Trachea (tissue), 1 donor: ENCODE results near the genes ABCF1, DDR1 and POU5F1.

DNA sequence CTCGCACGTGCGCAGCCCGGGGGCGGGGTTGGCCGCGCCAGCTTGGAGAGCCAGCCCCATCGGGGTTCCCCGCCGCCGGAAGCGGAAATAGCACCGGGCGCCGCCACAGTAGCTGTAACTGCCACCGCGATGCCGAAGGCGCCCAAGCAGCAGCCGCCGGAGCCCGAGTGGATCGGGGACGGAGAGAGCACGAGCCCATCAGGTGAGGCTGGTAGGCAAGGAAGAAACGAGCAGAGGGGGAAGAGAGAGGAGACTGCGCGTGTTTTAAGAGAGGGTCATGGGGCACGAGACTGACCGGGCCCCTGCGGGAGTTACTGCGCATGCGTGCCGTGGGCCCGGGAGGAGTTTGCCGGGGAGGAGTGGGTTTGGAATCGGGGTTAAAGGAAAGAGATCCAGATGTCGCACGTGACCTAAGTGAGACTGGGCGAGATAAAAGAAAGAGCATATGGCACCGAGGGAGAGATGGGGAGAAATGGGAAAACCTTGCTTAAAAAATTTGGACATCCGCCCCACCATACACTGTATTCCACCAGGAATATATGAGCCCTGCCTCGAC is at the start of gene ABCF1:
TSS of gene ABCF1 (plus strand) at position 84 of the 556 bp plus-strand sequence.
- PRO-cap: bidirectional peak, plus-strand start at position 93 of the sequence, minus-strand start outside the sequence; unidirectional peak, plus-strand start at position 458 of the sequence

GRCh38 chr6:30599536-30600311 is 17.3 kb downstream of the PPP1R10 start:
- PRO-cap: no peak

GRCh38 chr6:30644465-30645211 is 2.3 kb upstream of the C6orf136 start:
- PRO-cap: no peak

- PRO-cap: no peak
These were observed 505 bp upstream of the C6orf136 start for GRCh38 chr6:30646426-30646829.

DNA sequence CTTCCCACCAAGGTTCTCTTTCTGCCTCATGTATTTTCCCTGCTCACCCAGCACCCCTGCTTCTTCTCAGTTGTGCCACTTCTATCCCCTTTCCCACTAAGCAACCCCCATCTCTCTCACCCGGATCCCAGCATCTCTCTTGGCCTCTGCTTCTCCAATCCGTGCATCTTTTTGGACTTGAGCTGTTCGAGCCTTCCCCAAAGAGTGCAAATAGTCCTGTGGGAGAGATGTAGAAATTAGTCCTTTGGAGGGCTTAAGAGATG is 2.2 kb downstream of the FLOT1 start:
- PRO-cap: no peak

GRCh38 chr6:30748807-30749923 is 4.8 kb upstream of the IER3 start:
- PRO-cap: no peak

DNA sequence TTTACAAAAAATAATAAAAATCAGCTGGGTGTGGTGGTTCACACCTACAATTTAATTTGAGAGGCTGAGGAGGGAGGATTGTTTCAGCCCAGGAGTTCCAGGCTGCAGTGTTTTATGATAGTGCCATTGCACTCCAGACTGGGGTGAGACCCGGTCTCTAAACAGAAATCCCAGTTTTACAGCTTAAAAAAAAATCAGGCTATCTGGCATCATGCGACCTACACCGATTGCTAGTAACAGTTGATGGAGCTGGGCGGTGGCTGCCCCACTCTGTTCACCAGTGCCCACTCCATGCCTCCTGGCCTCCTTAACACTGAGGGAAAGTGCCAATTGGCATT is 64.9 kb upstream of the IER3 start:
- PRO-cap: no peak

DNA sequence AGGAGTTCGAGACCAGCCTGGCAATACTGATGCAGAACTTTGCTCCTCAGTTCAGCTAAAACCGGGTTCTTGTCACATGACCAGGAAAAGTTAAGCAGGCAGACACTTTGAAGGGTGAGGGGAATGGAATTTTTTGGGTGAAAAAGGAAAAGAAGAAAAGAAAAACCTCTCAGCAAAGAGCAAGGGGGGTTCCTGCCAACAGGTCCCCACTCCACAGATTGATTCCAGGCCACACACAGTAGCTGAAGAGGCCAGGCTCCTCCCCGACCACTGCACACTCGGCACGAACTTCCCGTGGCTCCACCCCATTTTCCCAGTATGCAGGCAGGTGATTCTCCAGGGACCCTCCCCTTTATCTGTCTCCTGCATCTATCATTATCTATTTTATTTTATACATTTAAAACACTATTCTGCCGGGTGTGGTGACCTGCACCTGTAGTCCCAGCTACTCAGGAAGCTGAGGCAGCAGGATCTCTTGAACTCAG is 43.7 kb upstream of the DDR1 start:
- PRO-cap: no peak

DNA sequence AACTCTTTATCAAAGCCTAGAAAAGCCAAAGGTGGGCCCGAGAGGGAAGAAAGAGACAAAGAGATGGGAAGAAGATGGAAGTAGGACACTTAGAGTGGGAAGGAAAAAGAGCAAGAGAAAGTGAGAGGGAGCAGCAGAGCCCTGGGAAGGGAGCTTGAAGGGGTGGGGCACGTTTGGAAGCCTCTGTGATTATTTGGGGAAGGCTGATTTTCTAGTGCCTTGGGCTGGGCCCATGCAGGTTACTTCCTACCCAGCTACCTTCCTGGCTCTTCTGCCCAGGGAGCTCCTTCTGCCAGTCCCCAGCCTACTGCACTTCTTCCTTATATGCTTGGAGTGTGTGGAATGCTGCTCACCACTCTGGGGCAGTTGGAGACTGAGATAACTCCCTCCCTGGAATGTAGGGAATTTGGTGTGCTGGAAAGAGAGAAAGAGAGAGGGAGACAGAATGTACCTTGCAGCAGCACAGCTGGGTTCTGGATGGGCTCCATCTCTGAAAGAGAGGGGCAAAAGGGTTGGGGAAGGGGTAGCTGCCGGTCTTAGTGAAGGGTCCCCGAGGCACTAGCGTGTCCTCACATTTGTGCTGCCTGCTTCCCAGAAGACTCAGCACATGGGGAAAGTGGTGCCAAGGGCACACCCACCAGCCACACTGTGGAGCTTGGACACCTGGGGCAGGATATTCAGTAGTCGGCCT is 40.3 kb upstream of the DDR1 start:
- PRO-cap: no peak

- PRO-cap: no peak
These were observed 36.4 kb upstream of the DDR1 start for GRCh38 chr6:30847627-30848705.

DNA sequence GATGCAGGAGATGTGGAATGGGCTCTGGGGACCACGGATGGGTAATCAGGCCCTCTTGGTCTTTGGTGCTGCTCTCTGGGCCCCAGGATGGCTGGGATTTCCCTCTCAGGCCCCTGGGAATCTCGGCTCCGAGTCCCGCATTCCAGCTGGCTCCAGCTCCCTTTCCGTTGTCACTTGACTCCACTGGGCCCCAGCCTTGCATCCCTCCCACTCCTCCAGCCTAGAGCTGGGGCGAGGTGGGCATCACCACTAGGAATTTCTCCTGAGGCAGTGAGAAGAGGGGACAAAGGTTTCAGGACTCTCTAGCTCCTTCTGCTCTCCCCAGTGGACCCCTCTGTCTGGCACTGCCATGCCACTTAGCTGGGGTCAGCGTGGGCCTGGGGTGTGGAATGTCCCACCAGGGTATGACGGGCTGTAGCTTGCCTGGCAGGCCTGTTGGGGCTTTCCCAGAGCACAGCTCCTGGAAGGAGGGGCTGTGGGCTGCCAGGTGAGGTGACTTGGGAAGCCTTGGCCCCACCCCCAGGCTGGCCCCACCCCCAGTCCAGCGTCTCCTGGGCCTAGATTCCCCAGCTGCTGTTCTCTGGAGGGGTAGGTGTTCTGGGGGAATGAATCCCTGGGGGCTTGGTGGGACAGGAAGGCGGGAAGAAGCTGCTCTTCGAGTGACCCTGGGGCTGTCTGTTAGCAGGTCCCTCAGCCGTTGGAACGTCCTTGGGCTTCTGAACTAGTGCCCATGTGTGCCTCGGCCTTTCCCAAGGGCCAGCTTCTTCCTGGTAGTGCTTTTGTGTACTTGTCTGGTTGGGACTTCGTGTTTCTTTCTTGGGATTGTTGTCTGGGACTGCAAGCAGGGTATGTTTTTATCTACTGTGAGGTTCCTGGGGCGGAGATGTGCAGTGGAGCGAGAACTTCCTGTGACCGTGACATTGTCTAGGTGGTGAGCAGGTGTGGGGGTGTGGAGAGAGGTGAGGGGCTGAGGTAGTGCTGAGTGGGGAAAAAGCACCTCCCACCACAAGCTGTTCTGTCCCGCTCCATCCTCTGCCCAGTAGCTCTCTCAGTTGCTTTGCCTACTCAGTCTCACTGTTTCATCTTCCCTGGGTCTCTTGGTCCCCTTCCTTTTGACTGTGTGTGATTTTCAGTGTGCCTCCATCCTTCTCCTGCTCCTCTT is 1.5 kb upstream of the DDR1 start:
- PRO-cap: bidirectional peak, plus-strand start at position 539 of the sequence, minus-strand start at position 462 of the sequence; unidirectional peak, plus-strand start at position 819 of the sequence; unidirectional peak, plus-strand start at position 975 of the sequence

DNA sequence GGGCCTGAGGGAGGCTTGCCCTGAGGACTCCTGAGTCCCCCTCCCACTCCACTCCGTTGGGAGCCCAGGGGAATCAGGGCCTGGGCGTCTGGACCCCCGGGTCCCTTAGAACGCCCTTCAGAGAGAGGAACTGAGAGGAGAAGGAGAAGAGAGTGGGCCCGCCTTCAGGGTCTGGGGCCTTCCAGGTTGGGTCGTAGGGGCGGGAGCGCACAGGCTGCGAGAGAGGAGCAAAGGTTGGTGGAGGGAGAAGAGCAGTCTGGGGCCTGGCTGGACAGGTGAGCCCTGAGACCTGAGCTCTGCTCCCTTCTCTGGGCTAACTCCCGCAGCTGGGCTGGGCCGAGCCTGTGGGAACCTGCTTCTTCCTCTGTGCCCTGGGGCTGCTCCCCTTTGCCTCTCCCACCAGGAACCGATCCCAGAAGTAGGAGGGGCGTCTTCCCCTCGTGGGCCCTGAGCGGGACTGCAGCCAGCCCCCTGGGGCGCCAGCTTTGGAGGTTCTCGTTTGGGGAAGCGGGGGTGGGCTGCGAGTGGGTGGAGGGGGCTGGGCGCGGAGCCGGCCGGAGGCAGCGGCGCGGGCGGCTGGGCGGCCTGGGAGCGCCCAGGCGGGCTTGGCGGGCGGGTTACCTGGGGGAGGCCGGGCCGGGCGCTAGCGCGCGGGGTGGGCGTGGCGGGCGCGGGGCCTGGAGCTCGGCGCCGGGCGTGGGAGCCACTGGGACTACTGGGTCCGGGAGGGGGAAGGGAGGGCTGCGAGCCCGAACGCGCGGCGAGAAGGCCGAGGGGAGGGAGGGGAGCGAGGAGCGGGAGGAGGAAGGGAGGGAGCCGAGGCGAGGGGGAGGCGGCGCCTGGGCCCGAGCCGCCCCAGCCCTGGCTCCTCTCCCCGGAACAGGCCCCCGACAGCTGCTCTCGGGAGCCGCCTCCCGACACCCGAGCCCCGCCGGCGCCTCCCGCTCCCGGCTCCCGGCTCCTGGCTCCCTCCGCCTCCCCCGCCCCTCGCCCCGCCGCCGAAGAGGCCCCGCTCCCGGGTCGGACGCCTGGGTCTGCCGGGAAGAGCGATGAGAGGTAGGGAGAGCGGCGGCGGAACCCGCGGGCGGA is at the start of gene DDR1:
TSS of gene DDR1 (plus strand) at position 865 of the 1,089 bp plus-strand sequence.
- PRO-cap: bidirectional peak, plus-strand start at position 523 of the sequence, minus-strand start at position 373 of the sequence; unidirectional peak, plus-strand start at position 720 of the sequence; unidirectional peak, plus-strand start at position 890 of the sequence

GRCh38 chr6:30914909-30916086 is 1.3 kb downstream of the VARS2 start:
- PRO-cap: unidirectional peak, minus-strand start at chr6:30915635

DNA sequence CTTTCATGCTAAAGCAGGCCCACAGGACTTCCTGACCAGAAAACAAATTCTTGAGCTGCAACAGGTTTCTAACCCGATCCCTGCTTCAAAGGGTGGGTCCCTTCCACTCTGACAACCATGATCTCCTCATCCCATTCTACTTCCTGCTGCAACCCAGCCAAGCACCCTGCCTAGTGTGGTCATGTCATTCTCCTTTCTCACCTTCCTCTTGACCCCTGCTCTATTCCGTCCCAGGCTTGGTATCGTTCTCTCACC is 217 bp upstream of the MUC21 start:
- PRO-cap: no peak

DNA sequence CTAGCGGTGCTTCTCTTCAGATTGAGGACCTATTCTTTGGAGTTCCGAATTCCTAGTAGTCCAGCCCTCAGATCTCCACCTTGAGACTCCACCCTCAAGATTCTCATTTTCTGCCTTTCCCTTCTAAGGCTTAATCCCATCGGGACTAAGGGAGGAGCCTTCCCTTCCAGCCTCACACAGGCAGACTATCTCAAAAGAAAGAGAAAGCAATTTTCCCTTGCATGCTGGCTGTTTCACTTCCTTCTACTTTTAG is 32.6 kb downstream of the MUC22 start:
- PRO-cap: no peak

DNA sequence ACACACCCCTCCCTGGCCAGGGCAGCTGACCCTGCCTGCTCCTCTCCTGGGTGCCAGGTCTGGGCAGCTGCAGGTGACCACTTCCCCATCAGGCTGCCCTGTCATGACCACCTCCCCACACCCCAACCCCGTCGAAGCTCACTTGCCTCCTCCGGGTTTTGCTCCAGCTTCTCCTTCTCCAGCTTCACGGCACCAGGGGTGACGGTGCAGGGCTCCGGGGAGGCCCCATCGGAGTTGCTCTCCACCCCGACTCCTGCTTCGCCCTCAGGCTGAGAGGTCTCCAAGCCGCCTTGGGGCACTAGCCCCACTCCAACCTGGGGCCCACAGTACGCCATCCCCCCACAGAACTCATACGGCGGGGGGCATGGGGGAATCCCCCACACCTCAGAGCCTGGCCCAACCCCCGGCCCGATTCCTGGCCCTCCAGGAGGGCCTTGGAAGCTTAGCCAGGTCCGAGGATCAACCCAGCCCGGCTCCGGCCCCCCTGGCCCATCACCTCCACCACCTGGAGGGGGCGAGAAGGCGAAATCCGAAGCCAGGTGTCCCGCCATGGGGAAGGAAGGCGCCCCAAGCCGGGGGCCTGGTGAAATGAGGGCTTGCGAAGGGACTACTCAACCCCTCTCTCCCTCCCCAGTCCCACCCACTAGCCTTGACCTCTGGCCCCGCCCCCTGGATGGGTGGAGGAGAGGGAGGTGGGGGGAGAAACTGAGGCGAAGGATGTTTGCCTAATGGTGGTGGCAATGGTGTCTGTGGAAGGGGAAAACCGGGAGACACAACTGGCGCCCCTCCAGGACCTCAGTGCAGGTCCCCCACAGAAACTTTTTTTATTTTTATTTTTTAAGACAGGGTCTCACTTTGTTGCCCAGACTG is at the start of gene POU5F1:
TSS of gene POU5F1 (minus strand) at position 613 of the 870 bp plus-strand sequence.
- PRO-cap: no peak

DNA sequence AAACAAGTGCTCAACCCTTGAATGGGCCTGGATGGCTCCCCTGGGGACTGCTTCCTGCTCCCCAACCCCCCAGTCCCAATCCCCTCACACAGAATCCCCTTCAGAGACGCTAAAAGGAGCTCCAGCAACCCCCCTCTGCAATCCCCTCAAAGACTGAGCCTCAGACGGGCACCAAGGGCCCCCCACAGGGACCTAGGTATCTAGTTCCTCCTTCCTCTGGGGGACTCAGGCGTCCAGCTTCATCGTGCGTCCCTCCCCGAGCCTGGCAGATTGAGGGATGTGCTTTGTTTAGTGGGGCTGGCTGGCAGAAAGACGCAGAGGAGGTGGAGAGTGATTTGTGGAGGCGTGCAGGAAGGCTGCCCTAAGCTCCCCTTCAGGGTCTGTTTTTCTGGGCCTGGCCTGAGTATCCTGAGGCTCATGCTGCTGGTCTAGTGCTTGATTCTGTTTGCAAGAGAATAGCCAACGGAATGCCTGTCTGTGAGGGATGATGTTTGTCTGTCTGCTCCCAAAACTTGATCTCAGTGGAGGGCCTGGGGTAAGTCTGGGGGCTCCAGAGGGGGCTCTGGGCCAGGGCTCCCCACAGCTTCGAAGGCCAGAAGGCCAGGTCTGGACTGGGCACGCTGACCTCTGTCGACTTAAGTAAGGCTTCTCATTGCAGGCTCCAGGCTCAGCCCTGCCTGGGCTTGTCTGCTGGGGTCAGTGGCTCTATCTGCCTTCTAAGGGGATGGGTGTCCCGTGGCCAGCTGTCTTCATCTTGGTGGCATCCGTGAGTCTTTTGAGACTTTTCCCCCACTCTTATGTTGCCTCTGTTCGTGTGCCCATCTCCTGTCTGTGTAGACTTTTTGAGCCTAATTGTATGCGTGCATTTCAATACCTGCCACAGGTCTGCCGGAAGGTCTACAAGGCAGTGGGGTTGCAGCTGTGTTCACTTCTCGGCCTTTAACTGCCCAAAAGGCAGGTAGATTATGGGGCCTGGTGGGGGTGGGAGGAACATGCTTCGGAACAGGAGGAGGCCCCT is 1.9 kb upstream of the POU5F1 start:
- PRO-cap: no peak

GRCh38 chr6:31173066-31173990 is 2.8 kb upstream of the POU5F1 start:
- PRO-cap: no peak

DNA sequence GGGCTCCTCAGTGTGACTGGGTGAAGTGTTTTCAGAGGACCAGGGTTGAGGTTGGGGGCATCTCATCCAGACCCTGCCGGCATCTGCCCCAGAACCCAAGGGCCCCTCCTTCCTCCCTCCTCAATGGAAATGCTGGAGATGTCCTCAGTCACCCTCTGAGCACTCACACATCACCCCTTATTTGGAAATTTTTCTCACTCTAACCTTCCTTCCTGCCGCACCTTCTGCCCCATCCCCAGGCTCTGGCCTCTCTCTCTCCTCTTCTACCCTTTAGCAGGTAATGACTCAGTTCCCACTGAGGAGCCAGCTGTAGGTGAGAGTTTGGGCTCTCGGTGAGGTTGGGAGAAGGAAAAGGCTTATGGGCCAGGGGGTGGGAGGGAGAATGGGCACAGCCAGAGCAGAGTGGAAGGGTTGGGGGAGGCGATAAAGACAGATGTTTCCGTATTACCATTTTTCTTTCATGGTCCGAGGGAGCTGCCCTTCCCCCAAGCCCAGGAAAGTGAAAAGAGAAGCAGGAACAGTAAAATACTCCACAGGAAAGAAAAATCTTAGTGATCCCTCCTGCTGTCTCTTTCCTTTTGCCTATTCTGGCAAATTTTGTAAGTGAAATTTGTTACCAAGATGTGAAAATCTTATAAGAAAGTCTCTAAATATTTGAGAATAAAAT is 32.3 kb upstream of the POU5F1 start:
- PRO-cap: no peak

DNA sequence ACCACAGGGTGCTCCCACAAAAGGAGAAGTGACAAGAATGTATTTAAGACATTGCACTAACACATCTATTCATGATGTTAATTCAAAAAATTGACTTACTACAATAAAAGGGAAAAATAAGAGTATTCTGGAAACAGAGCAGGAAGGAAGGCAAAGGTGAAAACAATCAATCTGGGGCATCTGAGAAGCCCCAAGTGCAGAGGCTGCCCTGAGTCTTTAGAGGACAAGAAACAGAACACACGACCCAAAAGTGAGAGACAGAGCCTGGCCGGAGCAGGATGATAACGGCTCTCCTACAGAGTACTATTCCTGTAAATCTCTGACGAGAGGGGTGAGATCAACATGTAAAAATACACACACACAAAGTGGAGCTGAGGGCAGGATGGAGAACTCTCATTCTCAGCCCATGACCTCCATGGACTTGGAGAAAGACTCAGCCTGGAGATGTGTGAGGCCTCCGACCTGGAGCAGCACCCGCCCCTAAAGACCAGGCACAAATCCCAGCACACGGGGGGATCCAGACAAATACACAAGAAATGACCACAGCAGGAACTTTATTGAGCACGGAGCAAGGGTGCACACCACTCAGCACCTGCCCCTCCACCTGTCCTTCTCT is 42.4 kb downstream of the HLA-C start:
- PRO-cap: no peak